HT1080 (cell line): ENCODE data around the gene GAPT.

RAMPAGE:
- cytosol, long total RNA: no peak
- long total RNA: no peak
- nucleus, long total RNA: no peak
Observed at GRCh38 chr5:57780109-57780717, 297.6 kb upstream of the ACTBL2 start.

GRCh38 chr5:57891389-57892083 is 408.9 kb upstream of the ACTBL2 start:
RAMPAGE:
- cytosol, long total RNA: no peak
- long total RNA: no peak
- nucleus, long total RNA: no peak

RAMPAGE:
- cytosol, long total RNA: no peak
- long total RNA: no peak
- nucleus, long total RNA: no peak
Observed at GRCh38 chr5:58071488-58072211, 388.2 kb downstream of the PLK2 start.

GRCh38 chr5:58112984-58113704 is 346.7 kb downstream of the PLK2 start:
RAMPAGE:
- cytosol, long total RNA: no peak
- long total RNA: no peak
- nucleus, long total RNA: no peak

DNA sequence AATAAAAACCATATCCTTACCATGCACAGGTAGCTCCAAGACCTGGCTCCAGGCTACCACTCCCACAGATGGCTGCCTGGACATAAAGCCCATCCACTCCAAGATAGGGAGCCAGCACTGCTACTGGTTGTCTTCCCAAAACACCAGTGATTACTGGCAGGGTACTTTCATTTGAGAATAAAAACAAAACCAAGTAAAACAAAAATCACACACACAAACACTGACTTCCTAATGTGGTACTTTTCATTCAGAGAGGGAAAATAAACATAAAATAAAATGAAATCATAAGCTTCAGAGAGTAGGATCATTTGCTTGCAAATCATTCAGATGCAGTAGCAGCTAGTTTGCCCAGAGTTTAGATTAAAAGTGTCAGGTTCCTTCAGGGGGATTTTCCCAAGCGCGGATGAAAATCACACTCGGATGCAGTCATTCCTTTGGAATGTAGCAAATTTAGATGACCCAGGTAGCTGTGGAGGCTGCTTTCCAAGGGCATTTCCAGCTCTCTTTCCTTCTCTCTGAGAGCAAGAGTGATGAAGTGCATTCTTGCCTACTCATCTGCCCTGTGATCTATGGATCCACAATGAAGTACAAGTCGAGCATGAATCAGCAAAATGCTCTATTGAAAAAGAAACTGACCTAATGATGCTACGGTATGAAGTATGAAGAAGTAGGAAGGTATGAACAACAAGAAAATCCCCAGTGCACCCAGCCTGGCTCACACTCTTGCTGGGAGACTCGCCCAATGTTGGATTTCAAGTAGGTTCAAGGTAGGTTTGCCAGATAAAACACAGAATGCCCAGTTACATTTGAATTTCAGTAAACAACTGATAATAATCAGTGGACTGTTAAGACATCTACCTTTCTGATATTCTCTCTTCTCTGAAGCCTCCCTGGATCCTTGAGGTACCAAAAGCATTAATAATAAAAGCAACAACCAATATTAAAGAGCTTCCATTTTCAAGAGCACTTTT is 200.2 kb downstream of the PLK2 start:
RAMPAGE:
- cytosol, long total RNA: no peak
- long total RNA: no peak
- nucleus, long total RNA: no peak

DNA sequence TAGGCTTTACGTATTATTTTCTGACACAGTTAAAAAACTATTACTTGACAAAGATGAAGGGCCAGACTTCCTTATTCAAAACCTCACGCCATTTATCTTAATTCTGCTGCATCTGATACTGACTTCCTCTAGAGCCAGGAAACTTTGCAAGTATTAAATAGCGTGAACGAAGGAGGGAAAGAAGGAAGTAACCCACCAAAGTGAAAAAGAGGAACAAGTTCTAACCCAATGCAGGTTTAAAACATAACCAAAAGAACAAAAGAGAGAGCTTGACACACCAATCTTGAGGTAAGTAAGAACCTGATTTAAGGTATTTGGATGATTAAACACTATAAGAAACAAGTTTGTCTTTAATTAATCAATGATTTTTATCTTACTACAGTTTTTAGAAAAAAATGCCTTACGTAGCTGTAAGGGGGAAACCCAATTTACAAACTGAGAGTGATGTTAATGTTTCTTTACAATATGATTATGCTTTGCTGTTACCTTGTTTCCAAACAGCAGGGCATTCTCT is at the start of gene GAPT:
GAPT (plus strand) TSS at position 182 of the 514 bp plus-strand sequence.
RAMPAGE:
- cytosol, long total RNA: no peak
- long total RNA: no peak
- nucleus, long total RNA: no peak

RAMPAGE:
- cytosol, long total RNA: no peak
- long total RNA: no peak
- nucleus, long total RNA: no peak
Observed at GRCh38 chr5:59212978-59213502, 630.2 kb downstream of the RAB3C start.

DNA sequence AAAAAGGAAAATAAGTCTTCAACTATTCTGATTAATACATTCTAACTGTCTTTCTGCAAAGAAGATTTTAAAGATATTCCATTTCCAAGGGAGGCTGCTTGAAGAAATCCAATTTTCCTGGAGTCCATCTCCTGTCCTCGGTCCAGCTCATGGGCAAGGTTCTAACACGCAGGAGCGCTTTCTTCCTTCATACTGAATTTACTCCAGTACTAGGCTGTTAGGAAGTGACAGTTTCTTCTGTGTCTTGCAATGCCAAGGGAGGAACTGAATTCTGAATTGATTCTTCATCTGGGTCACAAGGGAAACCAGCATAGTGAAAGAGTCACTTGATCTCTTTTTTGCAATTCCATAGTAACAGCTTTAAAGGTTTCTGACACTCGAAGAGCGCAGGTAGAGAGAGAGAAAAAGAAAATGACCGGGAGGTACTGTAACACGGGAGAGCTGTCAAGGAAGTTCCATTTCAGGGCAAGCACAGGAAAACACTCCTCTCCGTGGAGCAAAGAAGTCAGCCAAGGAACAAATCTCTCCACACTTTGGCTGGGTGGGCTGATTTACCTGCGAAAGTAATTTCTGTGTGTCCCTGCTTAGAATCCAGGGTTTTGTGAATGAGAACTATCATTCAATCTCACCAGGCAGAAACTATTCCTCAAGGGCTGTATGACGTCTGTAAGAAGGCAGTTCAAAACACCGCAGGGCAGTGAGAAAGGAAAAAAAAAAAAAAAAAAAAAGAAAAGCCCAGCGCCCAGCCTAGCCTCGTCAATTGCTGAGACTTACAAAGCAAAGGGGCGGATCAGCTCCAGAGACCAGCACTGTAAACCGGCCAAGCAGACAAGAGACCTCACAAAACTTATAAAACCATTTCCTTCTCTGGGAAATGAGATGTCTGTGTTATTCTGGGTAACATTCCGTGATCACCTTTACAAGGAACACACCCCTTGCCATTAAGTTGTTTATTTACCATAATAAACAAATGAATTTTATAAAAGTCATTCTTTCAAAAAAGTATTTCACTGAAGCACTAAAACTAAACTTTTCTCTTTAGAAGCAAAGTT is 617.8 kb downstream of the PDE4D start:
RAMPAGE:
- cytosol, long total RNA: no peak
- long total RNA: no peak
- nucleus, long total RNA: no peak

DNA sequence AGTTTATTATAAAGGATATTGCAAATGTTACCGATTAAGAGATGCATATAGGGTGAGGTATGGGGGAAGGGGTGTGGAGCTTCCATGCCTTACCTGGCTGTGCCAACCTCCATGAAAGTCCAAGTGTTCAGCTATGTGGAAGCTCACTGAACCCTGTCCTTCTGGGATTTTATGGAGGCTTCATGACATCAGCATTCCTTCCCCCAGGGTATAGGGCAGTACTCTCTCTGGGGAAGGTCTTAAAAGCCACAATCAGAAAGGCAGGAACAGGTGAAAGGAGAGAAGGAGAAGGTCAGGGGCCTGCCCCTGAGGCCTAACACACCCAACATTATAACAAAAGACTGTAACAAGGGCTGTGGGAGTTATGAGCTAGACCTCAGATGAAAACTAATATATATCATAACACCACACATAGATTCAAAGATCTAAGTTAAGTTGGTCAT is 592.6 kb downstream of the PDE4D start:
RAMPAGE:
- cytosol, long total RNA: no peak
- long total RNA: no peak
- nucleus, long total RNA: no peak

DNA sequence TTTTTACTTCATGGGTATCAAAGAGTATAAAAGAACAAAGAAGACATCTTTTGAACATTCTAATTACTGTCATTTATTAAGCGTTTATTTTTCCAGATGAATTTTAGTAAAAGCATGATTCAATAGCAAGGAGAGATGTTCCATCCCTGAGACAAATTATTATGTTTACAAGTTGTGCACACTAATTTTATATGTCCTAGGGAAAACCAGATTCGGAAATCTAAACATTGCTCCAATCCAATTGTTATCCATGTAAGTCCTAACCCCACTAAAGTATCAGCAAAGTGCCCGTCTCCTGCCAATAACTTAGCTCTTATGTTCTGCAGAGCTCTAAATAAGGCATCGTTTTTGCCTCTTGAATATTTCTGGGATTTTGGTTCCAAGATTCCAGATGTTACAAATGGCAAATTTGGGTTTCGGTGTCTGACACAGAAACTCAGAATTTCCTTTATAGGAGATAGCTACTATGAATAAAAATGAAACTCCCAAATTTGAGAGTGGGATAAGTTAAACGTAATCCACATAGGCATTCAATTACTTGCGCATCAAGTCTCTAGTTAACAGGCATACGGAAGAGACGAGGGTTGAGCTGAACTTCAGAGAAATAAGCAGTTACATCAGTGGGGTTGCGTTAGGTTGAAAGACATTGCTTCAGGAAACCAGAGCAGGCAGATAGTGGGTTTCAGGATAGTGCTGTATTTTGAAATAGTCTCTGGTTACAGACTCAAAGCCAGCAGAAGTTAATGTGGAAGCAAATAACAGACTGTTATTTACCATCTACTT is 533.7 kb downstream of the PDE4D start:
RAMPAGE:
- cytosol, long total RNA: no peak
- long total RNA: no peak
- nucleus, long total RNA: no peak

DNA sequence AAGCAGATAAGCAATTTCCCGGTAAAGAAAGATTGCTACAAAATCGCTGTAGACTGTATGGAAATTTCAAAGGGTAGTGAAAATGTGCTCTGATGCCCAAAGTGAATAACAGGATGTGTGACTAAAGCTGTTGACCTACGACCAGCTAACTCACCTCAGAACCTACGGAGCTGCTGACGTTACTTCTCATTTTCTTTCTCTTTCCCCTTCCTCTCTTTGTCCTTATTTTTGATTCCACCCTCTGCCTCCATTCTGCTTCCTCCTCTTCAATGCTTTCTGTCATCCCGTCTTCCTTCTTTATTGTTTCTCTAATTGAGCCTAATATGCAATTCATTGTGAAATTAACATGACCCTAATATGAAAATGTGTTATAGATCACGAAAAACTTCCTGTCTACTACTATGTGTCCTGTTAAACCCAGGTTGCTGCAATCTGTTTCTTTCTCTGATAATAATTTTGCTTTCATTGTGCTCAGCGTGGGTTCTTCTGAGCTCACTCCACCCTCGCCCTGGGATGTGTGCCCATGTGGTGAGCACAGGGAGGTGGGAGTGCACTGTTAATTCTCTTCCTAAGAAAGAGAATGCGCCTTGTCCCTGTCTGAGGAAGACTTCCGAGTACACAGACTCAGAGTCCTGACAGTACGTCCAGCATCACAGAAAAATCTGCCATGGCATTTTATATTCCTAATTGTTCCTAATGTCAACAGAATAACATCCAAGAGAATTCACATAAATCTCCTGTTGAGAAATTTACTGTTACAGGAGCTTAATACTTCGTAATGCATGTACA is 102.9 kb downstream of the PDE4D start:
RAMPAGE:
- cytosol, long total RNA: no peak
- long total RNA: no peak
- nucleus, long total RNA: no peak

DNA sequence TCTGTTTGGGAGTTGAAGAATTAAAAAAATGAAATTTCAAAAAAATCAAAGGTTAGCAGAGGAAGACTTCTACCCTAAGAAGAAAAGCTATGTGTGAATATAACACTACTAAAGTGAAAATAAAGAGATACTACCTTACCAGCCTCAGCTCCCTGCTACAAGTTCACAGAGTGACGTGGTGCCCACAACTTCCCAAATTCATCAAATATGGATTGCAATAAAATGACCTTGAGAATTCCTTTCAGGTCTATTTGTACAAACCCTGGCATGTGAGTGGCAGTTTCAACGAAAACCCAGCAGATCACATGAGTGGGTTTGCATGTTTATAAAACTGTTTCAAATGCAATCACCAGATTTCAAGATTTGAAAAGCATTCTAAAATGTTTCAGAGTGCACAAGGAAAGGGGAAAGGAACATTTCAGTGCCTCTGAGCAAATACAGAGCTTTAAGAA is 392.1 kb upstream of the PDE4D start:
RAMPAGE:
- cytosol, long total RNA: no peak
- long total RNA: no peak
- nucleus, long total RNA: no peak

DNA sequence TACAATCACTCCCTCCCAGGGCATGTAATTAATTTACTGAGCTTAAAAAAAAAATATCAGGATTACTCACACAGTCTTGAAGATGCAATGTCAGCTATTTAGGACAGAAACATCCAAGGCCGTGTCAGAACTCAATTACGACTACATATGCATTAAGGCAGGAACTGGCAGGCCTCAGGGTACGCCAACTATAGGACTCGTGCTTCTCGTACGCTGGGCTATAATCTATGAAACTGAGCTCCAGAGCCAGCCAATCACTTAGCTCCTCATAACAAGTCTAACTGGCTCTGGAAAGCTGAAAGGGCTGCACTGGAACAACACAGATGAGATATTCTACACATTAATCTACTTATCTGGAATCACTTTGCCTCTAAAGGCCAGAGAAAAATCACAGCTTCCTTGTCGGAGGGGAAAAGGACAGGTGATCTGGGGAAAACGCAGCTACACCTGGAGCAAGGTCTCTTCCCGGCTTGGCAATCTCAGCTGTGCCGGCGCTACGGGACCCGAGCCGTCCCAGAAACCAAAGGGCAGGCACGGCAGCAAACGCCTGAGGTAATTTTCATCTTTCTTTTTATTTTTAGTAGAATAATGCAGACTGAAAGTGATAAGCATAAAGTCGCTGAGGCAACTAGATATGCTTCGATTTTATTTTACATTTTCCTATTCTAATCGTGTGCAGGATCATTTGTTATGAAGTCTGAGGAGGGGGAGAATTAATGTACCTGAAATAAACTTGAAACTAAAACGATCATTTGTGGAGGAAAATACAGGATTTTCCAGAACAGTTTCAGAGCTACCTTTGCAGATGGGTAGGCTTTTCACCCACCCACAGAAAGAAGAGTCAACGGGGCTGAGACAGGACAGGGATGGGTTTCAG is 211.9 kb downstream of the DEPDC1B start:
RAMPAGE:
- cytosol, long total RNA: start-site peak on the plus strand centred at position 287 of the sequence, 45 bp wide, 19 and 9 reads in 2 replicates
- long total RNA: no peak
- nucleus, long total RNA: no peak

RAMPAGE:
- cytosol, long total RNA: no peak
- long total RNA: no peak
- nucleus, long total RNA: no peak
Observed at GRCh38 chr5:60538977-60539671, 160.8 kb downstream of the DEPDC1B start.

DNA sequence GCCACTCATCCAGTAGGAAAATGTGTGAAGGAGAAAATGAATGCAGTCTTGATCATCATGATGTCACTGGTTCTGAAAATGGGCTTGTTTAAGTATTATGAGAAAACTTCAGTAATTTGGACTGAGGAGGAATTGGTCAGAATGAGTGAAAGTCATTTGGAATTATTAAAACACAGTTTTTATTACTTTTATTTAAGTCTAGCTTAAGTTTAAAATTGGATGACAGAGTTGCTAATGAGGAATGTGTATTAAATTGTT is 74.5 kb upstream of the ZSWIM6 start:
RAMPAGE:
- cytosol, long total RNA: no peak
- long total RNA: no peak
- nucleus, long total RNA: no peak

DNA sequence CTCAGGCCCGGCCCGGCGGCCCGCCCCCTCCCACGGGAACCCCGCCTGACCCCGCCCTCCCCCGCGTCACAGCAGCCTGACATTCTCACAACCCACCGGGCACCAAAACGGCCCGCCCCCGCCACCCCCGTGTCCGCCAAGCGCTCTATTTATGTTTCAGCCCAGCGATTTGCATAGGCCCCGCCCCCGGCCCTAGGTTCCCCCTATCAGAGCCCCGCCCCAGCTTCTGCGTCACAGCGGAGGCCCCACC is 242 bp upstream of the ZSWIM6 start:
RAMPAGE:
- cytosol, long total RNA: no peak
- long total RNA: no peak
- nucleus, long total RNA: no peak

RAMPAGE:
- cytosol, long total RNA: no peak
- long total RNA: no peak
- nucleus, long total RNA: no peak
Observed at GRCh38 chr5:61341083-61341385, 9.0 kb downstream of the ZSWIM6 start.

GRCh38 chr5:61407442-61408484 is 75.7 kb downstream of the ZSWIM6 start:
RAMPAGE:
- cytosol, long total RNA: no peak
- long total RNA: no peak
- nucleus, long total RNA: no peak

DNA sequence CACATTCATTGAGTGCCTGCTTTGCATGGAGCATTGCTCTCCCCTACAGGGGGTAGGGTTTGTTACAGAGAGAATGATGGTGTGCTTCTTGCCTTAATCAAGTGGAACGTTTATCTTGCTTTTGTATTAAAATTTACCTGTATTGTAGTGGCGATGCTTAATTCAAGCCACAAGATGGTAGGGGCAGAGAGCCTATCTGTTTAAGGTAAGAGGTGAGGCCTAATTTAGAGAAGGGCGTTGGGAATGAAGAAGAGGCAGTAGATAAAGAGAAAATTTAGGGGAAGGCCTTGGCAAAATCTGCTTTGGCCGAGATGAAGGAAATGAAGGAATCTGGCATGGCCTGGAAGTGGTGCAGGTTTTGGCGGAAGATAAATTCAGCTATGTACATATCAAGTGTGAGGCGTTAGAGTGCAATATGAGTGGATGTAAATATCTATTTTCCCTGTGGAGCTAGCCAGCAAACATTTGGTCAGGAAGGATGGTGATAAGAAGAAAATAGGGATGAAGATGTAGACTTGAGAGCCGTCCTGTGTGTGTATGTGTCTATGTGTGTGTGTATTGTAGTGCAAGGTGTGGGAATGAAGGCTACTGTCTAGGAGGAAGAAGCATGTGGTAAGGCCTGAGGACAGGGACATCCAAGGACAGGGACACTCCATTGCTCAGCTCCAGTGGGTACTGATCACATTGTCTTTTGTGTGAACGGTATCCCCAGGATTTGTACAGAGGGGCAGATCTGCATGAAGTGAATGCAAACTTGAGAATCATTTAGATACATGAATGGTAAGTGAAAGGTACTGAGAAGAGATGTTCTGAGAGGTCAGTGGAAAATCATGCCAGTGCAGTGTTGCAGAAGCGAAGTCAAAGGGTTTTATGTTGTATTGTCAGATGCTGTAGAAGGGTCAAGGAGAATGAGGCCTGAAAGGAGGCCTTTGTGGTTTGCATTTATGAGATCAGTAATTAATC is 97.4 kb downstream of the ZSWIM6 start:
RAMPAGE:
- cytosol, long total RNA: no peak
- long total RNA: no peak
- nucleus, long total RNA: no peak

RAMPAGE:
- cytosol, long total RNA: no peak
- long total RNA: no peak
- nucleus, long total RNA: no peak
Observed at GRCh38 chr5:61574921-61575580, 243.0 kb downstream of the ZSWIM6 start.